ENCODE measurements around a stretch of chr20.

DNA sequence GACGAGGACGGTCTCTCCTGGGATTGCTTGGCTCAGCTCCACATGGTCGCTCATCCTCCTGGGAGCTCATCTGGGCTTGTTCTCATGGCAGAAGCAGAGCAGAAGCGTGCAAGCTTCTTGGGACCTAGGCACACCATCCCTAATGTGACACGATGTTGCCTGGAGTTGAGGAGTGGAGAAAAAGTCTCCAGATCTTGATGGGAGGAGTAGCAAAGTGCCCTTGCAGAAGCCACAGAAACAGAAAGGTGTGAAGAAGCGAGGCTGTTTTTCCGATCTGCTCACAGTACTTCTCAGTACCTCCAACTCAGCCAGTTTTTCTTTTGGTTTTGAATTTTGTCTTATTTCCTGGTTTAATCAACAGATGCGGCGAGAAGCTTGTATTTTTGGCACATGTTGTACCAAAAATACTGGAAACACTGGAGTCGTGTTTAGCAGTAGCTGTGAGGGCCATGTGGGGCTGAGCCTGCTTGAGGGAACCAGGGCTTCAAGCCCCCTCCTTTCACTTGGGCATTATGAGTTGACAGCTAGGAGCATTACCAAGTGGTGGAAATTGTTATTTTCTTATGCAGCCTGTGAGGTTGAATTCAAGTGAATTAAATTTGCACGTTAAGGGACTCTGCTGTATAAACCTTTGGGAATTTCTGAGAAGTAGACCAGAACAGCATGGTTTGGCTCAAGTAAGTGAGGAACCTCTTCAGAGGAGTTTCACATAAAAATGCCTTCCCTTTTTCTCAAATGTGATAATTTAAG, 14.2 kb downstream of the ZNF831 start:
- PRO-cap: no peak
- RRBS, 2 experiments: no CpG with 5 or more reads among the region's 11 CpGs

DNA sequence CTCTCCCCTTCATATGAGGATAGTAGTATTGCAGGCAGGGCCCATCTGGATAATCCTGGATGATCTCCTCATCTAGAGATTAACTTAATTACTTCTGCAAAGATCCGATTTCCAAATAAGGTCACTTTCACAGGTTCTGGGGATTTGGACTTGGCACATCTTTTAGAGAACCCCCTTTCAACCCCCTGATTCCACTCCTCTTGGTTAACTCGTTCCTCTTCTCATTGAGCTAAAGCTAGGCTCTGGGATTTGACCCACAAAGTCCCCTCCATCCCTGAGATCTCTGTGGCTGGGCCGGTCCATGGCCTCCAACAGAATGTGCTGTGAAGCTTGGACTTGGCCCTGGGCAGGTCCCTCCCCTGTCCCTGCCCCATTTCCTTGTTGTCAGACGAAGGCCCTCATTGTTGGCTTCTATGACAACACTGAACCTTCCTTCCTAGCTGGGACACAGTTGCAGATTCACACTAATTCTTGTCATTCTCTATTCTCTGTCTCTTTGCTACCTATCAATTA, 156.2 kb downstream of the SYCP2 start:
- PRO-cap: no peak
- RRBS, 2 experiments: no CpG with 5 or more reads among the region's 4 CpGs

DNA sequence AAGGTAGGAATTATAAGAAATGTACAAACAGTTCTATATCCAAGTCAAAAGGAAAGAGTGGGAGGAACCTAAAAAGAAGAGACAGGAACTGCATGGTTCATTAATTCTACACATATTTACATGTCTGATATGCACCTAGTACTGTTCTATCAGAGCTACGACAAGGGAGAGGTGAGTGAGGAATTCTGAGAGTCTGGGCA, 41.9 kb downstream of the SYCP2 start:
- PRO-cap: no peak
- RRBS, 2 experiments: no CpG with 5 or more reads among the region's 1 CpG

DNA sequence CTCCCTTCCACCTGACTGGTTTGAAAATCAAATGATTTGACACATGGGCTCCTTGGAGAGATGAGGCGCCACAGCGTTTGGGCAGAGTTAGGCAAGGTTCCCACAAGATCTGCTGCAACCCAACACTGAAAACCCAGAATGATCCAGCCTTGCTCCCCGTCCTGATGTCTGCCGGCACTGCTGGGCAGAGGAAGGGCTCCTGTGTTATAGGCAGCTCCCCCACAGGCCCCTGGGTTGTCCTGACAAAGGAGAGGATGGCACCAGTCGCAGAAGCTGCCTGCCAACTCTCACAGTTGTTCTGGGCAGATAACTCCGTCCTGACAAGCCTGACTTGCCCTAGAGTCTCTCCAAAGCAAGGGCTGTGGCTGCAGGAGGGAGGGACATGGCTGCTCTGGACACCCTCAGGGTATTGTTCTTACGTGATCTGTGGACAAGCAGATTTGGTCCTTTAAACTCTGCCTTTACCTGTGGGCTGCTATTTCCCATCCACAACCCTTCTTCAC, 243.8 kb downstream of the CDH26 start:
- PRO-cap: no peak
- RRBS, 2 experiments: no CpG with 5 or more reads among the region's 7 CpGs

GRCh38 chr20:60860436-60860692, 391.7 kb upstream of the CDH4 start:
- PRO-cap: no peak
- RRBS, 2 experiments: no CpG with 5 or more reads among the region's 3 CpGs

DNA sequence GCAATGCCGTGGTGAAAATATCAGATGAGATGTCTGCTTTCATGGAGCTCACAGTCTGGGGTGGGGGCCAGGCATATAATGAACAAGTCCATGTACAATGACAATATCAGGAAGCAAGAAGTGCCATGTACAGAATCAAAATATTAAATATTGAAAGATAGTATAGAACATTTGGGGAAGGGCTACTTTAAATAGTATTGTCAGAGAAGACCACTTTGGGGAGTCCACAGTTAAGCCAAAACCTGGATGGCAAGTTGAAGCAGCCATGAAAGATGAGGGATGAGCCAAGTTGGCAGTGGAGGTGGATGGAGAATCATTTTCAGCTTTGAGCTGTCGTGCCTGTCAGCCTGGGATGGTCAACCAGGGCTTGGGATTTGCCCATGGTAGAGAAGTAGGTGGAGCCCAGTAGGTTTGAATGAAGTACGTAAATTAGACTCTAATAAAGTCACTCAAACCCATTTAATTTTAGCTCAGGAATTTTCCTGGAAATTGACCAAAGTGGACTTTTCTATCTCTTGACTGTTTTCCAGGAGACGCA, 240.7 kb downstream of the CDH4 start:
- PRO-cap: no peak
- RRBS, 2 experiments: no CpG with 5 or more reads among the region's 4 CpGs

DNA sequence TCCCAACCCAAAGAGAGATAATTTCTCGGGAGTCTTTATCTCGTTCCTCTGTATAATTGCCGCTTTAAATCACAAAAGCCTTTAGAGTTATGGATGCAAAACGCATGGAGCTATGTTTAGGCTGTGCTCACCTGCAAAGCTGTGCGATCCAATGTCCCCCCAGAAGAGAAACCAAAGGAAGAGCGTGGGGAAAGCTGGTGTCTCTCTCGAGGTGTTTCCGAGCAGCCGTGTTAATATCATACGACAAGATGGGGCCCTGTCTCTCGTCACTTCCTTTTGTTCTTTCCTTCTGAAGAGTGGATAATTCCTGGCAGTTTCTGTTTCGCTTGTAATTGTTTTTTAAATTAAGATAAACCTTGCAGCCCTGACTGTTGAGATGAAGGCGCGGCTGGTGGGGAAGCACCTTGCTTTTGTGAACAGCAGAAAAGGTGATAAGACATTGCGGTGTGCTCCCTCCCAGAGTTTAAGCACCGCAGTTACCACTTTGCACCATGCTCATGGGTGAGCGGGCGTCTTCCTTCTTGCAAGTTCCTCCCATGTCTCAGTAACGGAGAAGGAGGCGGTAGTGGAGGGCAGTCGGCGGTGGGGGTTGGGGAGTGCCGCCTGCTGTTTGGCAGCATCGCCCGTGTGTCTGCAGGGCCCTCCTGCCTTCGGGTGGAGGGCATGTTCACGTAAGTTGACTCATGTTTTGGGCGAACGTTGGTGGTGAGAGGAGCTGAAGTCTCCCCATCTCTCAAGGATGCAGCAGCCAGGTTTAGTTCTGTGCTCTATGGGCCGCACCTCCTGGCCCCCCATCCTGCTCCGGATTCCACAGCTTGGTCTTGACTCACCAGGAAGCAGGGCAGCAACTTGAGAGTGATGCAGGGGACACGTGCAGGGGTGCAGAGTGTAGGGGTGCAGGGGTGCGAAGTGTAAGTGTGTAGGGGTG, 345.9 kb downstream of the TAF4 start:
- PRO-cap: no peak
- RRBS, 2 experiments: no CpG with 5 or more reads among the region's 33 CpGs

GRCh38 chr20:61965596-61966223, 100.0 kb downstream of the TAF4 start:
- PRO-cap: no peak
- RRBS, 2 experiments: 58 to 81% methylated on average over 20 to 23 of the region's 44 CpGs

DNA sequence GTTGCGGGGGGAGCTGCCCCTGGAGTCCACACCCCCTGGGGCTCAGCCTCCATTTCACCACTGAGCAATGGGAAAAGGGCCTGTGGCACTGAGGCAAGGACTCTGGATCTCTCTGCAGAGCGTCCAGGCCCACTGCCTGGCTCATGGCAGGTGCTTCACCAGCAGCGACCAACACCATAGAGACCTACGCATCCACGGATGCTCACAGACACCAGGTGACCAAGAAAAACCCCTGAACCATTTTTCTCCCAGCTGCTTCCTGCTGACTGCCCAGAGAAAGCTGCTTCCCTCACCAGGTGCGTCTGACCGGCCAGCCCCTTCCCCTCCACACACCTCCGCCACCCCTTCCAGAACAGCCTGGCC, 54.0 kb downstream of the TAF4 start:
- PRO-cap: no peak
- RRBS, 2 experiments: no CpG with 5 or more reads among the region's 8 CpGs

DNA sequence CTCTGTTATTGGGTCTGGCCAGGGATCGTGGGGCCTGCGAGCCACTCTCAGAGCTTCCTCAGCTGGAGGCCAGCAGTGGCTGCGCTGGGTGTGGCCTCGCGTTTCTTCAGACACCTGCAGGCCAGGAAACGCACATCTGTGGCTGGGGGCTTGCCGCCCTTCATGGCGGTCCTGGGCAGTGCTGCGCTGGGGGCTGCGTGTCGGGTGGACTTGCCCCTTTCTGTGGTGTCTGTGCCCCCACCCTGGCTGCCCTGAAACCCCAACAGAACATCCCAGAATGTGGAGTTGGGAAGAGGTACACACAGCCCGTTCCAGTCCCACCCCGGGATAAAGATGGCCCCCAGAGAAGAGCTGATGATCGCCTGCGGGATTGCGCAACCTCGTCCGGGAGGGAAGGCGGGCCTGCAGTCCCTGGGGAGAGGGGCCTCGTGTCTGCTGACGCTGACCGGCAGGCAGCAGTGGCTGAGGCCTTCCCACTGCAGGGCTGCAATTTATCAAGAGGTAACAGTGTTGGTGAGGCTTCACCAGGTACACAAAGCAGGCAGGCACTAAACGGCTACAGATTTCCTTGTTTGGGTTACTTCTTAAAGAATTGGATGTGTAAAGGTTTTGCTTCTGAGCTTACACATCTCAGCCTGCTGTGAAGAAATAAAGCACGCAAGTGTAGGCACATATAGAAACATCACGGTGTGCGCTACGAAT, 16.8 kb upstream of the MTG2 start:
- PRO-cap: bidirectional peak, plus-strand start at position 497 of the sequence, minus-strand start at position 329 of the sequence
- RRBS, 2 experiments: 11 to 86% methylated on average over 10 of the region's 27 CpGs

GRCh38 chr20:62246791-62247333, 8.5 kb downstream of the OSBPL2 start:
- PRO-cap: no peak
- RRBS, 2 experiments: no CpG with 5 or more reads among the region's 14 CpGs

- PRO-cap: no peak
- RRBS, 2 experiments: 88 to 93% methylated on average over 3 to 4 of the region's 18 CpGs
Observed at GRCh38 chr20:62286685-62287148, 16.1 kb upstream of the ADRM1 start.

GRCh38 chr20:62360685-62361695, 6.1 kb downstream of the LAMA5 start:
- PRO-cap: no peak
- RRBS, 2 experiments: 60% methylated on average over 1 of the region's 26 CpGs; no CpG with 5 or more reads in 1 of the 2 experiments

DNA sequence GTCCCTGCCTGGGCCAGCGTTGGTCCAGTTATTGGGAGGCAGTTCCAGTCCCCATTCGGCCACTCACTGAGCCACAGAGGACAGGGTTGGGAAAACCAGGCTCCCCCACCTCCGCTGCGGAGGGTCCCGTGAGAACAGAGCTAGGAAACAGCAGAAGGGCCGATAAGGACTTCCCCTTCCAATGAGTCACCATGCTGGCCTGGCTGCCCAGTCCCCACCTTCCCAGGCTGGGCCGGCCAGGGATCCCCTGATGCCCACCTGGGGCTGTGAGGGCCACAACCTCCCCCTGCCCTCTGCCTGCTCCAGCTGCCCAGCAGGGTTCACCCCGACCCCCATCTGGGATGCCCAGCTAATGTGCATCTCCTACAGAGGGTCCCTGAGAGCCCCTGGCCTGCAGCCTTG, 2.7 kb downstream of the LAMA5 start:
- PRO-cap: no peak
- RRBS, 2 experiments: no CpG with 5 or more reads among the region's 8 CpGs

GRCh38 chr20:62509659-62510067, 33.9 kb upstream of the GATA5 start:
- PRO-cap: no peak
- RRBS, 2 experiments: no CpG with 5 or more reads among the region's 4 CpGs

- PRO-cap: no peak
- RRBS, 2 experiments: no CpG with 5 or more reads among the region's 26 CpGs
Observed at GRCh38 chr20:62529748-62530368, 54.1 kb upstream of the GATA5 start.

DNA sequence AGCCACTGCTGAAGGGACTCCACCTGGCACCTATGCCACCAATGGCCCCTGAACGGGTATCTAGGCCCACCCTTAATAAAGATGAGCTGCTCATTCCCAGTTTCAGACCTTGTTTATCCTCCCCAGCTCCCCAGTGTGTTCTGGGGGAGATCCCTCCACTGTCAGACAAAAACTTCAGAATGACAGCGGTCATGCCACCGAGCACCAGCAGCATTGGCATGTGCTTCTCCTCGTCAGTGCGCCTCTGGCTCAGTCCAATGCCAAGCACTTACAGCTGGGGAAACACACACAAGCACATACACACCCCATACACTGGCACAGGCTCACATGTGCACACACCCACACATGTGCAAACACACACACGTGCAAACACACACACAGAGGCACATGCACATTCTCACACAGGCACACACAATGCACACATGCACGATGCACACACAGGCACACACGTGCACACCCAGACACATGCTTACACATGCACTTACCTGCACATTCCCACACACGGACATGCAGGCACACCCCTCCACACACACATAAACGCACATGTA, 71.6 kb upstream of the SLCO4A1 start:
- PRO-cap: no peak
- RRBS, 2 experiments: no CpG with 5 or more reads among the region's 10 CpGs

DNA sequence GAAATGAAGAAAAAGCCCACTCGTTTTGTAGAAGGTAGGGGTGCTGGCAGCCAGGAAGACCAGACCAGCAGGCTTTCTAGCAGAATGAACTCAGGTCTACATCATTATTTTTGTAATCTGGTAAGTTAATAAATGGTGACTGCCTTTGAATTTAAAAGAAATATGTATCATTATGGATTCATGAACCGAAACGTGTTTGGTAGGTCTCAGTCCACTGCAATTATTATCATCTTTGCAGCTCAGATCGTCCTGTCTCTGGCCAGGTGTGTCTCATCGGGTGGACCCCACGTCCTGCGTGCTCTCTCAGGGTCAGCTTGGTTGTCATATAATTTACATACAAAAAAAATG, 69.0 kb upstream of the SLCO4A1 start:
- PRO-cap: no peak
- RRBS, 2 experiments: no CpG with 5 or more reads among the region's 7 CpGs

DNA sequence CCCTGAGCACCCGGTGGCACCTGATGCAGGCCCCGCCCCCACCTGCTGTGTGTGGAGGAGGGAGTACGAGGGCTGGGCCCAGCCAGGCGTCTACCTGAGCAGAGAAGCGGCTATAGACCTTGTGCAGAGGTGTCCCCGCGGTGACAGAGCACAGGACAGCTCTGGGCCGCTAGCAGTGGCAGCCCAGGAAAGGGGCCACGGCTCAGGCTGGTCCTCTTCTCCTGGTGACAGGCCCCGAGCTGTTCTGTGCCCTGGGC, 64.7 kb upstream of the SLCO4A1 start:
- PRO-cap: no peak
- RRBS, 2 experiments: 46 to 52% methylated on average over 1 of the region's 10 CpGs

DNA sequence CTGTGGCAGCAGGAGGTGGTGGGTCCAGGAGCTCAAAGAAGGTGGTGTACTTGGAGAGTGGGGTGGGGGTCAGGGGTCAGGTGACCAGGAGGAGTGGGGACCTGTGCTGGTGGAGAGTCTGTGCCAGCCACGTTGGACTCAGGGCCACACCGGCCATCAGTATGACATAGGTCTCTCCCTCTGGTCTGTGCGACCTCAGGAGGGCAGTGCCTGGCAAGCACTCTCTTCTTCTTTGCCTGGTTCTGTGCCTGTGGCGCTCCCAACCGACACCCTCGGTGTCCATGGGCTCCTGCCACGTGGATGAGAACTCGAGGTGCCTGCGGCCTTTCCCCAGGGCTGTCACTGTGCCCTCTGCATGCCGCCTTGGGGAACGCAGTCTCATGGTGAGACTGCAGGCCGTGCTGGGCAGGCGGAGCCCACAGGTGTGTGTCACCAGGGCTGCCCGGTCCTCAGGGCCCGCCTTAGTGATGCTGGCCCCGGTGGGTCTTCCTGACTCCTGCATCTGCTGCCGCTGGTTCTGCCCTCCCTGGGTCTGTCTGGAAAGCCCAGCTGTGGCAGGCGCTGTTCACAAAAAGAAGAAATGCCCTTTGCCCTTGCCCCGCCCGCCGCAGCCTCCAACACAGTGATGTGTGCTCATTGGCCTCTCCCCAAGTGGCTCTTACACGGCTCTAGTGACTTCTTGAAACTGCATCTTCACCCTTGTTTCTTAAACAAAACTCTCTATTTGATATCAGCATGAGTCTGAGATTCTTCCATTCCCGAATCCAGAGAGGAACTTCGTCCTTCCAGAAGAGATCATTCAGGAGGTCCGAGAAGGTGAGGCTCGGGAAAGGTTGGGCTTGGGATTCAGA, 1.8 kb downstream of the MRGBP start:
- PRO-cap: no peak
- RRBS, 2 experiments: no CpG with 5 or more reads among the region's 26 CpGs